Cardiac ventricle fibroblast (primary cell): ENCODE measurements around a stretch of chr12.

GRCh38 chr12:114682012-114682668 is 1.8 kb downstream of the TBX3 start:
- RAMPAGE, long total RNA: no peak

GRCh38 chr12:114684230-114685146 is 513 bp upstream of the TBX3 start:
- RAMPAGE, long total RNA: no peak

- RAMPAGE, long total RNA: no peak
These were observed 13.2 kb upstream of the TBX3 start for GRCh38 chr12:114696833-114697927.

GRCh38 chr12:114736496-114737078 is 52.6 kb upstream of the TBX3 start:
- RAMPAGE, long total RNA: no peak

DNA sequence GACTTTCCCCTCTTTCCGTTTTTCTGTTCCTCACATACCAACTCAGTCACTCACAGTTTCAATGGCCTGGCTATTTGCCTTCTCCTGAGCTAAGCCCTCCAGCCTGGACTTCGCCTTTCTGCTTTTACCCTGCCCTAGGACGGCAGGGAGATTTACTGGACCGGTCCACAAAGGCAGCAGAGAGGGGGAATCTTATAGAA is 219.1 kb upstream of the TBX3 start:
- RAMPAGE, long total RNA: no peak

GRCh38 chr12:114903498-114903866 is 219.5 kb upstream of the TBX3 start:
- RAMPAGE, long total RNA: no peak

DNA sequence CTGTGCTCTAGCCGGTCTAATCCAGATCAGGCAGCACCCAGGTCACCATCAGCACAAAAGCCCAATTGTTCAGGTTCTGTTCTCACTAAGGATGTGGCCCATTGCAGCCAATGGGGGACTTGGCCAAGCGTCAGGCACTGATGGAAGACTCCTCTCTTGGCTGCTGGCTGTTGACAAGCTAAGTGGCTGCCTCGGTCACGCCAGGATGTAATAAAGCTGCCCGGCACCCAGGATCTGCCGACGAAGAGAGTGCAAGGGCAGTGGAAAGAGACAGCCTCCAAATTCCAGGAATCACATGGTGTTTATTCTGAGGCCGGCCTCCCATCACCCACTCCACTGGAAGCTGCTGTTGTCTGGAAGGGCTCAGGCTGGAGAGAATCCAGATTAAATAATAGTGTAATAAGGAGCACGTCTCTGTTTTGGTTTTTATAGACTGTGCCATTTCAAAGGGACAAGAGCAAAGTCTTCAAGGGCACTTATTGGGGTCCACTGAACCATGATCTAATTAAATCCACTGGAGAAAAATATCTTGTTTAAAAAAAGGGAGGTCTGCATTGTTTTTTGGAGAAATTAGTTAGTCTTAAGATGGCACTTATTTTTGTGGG is 451.9 kb upstream of the TBX3 start:
- RAMPAGE, long total RNA: no peak

DNA sequence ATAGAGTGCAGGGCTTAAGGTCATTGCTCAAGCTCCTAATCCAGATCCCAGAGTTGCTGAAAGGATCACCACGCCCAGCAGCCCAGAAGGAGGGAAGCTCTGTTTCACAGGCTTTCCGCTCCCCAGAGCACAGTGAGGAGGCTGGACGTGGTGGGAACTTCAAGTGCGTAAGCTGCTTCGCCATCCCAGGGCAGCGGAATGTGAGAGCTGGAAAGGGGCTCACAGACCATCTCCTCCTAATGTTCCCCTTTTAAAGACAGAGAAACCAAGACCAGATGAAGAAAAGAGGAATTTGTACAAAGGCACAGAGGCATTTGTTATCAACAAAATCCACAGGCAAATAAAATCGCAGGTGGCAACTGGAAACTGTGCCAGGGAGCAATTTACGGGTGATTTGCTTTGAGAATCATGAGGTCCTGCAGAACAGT is 651.7 kb upstream of the TBX3 start:
- RAMPAGE, long total RNA: no peak

DNA sequence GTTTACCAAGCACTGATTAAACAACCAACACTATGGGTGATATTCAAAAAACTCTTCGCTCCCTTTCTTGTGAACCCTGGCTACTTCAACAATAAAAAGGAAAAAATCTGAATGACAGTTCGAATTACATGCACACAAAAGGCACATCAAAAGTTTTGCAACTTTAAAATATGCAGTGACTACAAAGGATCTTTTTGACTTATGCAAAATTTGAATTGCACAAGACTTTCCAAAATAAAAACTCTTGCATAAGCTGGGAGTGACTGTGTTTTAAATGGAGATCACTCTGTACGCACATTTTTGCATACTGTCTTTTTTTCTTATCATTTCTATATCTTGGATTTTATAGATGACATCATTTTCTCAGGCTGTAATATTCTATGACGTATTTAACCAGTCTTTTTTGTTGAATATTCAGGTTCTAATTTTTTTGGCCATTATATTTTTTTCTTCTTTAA is 667.6 kb upstream of the TBX3 start:
- RAMPAGE, long total RNA: no peak

DNA sequence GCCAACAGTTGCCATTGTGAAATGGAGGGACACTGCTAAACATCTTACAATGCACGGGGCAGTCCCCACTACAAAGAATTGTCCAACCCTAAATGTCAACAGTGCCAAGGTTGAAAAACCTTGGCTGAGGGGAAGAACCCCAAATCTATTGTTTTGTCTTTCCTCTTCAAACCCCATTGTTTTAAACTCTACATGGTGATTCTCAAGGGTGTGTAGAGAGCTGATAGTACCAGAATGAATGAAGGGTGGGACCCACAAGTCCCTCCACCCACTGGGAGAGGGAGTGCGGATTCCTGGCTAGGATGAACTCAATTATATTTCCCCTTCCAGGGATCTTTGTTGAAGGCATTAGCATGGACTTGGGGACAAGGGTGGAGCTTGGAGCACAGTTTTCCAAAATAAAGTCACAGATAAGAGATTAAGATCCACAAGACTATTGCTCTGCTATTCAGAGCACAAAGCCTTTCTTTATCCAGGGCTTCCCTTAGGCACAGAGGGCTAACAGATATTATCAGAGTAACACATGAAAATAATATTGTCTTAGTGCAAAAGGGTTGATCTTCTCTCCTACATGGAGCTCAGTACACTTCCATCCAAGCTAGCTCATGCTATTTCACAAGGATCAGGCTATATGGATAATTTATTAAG is 755.1 kb upstream of the TBX3 start:
- RAMPAGE, long total RNA: no peak

DNA sequence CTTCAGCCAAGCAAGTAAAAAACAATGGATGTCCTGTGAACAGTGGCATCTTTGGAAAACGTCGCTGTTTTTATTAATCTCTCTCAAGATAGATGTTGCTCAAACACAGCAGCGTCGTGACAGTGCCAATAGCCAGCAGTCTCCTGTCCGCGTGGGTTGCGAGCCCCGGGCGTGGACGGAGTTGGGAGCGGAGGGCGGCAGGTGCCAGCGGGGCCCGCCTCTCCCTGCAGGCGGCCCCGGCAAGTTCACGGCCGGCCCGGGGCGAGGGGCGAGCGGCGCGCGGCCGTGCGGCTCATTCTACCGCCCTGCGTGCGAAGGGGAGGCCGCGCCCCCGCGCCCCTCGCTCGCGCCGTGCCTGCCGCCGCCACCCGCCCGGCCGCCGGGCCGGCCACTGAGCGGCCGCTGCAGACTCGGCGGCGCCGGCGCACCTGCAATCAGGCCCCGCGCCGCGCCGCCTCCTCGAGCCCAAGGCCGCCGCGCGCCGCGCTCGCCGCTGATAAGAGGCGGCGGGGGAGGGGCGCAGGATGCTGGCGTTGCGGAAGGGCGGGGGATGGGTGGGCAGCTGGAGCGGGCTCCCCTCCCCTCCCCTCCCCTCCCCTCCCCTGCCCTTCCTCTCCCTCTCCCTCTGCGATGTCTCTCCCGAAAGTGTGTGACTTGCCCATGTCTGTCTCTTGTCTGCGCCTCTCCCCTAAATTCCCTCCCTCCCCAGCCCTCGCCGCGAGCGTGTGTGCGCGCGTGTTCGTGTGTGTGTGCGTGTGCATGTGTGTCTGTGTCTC is 767.9 kb upstream of the TBX3 start:
- RAMPAGE, long total RNA: no peak

DNA sequence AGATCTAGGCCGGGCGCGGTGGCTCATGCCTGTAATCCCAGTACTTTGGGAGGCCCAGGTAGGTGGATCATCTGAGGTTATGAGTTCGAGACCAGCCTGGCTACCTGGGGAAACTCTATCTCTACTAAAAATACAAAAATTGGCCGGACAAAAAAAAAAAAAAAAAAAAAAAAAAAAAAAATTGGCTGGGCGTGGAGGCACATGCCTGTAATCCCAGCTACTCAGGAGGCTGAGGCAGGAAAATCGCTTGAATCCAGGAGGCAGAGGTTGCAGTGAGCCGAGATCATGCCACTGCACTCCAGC is 441.7 kb downstream of the MED13L start:
- RAMPAGE, long total RNA: no peak

- RAMPAGE, long total RNA: no peak
These were observed 328.4 kb downstream of the MED13L start for GRCh38 chr12:115949163-115949499.

GRCh38 chr12:116008223-116009378 is 268.9 kb downstream of the MED13L start:
- RAMPAGE, long total RNA: no peak

DNA sequence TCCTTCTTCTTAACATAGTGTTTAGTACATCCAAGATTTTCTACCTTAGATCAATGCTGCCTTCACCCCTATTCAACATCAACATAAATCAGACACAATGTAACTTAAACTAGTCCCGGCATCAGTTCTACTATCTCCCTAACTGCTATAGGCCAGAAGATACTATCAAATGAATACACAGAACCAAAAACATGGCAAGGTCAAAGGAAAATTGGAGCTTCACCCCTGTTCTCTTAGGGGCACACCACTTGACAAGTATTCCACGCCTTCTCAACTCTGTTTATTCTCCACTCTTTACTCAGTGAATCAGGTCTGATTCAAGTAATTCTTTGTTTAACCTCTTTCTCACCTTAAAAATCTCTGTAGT is 249.0 kb downstream of the MED13L start:
- RAMPAGE, long total RNA: no peak

- RAMPAGE, long total RNA: no peak
These were observed 149.6 kb downstream of the MED13L start for GRCh38 chr12:116127831-116128317.

DNA sequence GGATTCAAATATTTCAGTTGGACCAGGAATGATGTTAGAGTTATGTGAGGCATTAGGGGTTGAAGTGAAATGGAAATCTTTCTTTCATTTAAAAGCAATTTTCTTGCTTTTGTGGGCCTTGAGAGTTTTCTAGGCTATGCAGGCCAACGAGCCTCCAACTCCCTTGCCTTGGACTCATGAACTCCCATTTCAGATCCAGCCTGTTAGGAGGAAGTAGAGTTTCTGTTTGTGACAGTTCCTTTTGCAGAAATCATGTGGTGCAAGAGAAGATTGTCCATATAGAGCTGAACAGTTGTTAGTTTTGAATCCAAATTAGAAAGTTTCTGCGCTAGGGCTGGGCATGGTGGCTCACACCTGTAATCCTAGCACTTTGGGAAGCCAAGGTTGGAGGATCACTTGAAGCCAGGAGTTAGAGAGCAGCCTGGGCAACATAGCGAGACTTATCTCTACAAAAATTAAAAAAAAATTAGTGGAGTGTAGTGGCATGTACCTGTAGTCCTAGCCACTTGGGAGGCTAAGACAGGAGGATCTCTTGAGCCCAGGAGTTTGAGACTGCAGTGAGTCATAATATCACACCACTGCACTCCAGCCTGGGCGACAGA is 47.3 kb upstream of the MED13L start:
- RAMPAGE, long total RNA: no peak

DNA sequence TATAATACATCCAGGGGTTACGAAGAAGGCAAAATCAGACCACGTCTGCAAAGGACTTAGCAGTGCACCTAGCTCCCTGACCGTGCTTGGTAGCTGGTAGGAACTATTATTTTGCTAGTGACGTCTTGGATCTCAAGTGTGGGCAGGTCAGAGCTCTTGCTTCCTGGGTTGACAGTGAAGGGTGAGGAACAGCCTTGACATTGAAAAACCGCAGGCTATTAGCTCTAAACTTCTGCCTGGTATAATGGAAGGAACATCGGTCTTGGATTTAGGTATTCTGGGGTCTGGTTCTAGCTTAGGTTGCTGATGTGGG is 89.4 kb upstream of the MED13L start:
- RAMPAGE, long total RNA: no peak

- RAMPAGE, long total RNA: no peak
These were observed 104.4 kb upstream of the MED13L start for GRCh38 chr12:116381608-116382607.

DNA sequence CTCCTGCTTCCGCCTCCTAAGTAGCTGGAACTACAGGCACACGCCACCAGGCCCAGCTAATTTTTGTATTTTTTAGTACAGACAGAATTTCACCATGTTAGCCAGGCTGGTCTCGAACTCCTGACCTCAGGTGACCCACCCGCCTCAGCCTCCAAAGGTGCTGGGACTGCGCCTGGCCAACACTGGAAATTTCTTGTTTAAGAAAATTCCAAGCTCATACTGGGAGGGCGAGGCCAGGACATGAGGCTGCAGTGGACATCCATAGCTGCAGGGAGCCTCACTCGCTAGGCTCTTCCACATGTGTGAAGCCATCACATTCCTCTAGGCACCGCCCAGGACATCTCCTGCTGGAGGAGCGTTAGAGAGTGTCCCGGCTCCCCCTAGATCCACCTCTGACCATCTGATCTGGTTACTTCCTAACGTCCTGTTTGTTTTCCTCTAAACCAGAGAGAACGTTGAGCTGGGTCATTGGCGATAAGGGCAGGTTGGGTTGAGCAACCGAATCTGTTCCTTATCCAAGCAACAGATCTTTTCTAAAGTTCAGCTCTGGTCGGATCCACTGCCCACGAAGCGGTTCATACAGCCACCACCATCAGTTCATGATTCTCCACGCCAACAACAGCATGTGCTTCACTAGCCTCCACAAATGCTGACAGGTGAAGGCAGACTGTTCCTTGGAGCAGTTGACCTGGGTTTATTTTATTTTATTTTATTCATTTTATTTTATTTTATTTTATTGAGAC is 108.2 kb upstream of the MED13L start:
- RAMPAGE, long total RNA: no peak